H4 (cell line): ENCODE measurements around a stretch of chr5.

DNA sequence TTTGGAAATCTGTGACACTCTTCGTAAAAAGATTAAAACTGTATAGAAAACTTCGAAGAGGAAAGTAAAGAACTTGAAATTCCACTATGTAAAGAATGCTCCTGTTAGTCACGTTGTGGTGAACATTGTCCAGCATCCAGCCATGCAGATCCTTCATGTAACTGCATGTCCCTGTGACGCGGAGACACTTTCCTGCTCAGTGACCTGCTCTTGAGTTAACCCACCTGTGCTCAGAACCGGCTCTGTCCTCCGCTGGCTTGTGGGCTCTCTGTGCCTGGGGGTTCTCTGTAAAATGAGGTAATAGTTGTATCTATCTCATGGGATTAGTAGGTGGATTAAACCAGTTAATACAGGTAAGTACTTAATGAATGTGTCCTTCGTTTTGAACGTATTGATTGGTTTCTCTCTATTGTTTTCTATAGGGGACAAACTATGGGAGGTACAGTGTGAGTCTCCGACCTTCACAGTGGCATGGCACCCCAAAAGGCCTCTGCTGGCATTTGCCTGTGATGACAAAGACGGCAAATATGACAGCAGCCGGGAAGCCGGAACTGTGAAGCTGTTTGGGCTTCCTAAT, 112.7 kb downstream of the PROP1 start:
- RAMPAGE, long total RNA: no peak

- RAMPAGE, long total RNA: no peak
These were observed 5.6 kb downstream of the RMND5B start for GRCh38 chr5:178136438-178136878.

DNA sequence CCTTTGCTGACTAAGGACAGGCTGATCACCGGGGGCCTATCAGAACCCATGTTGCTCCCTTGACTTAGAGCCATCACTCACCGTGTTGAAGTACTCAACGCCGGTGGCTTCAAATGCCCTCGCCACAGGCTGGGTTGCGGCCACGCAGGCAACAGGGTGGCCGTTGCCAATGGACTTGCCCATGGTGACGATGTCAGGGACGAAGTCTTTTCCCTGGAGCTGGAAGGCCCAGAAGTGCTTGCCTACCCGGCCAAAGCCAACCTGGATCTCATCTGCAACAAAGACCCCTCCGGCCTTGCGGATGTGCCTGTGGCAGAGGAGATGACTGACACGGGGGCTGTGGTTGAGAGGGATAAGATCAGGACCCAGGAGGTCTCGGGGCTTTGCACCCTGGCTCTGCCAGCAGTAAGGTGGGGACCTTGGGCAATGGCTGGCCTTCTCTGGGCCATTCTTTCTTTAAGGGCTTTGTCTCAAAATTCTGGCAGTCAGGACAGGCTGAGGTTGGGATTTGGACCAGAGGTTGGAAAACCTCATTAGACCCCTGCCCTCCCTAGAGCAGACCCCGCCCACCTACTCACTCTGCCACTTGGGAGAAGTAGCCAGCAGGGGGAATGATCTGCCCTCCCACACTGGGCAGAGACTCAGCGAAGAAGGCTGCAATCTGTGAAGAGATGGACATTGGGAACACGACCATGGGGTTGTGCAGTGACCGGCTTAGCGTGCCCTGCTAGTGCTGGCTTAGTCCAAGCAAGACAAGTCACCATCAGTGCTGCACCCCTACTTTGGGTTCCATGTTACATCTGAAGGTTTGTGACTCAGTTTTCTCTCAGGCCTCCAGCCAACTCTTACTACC, 10.1 kb downstream of the PHYKPL start:
- RAMPAGE, long total RNA: no peak

DNA sequence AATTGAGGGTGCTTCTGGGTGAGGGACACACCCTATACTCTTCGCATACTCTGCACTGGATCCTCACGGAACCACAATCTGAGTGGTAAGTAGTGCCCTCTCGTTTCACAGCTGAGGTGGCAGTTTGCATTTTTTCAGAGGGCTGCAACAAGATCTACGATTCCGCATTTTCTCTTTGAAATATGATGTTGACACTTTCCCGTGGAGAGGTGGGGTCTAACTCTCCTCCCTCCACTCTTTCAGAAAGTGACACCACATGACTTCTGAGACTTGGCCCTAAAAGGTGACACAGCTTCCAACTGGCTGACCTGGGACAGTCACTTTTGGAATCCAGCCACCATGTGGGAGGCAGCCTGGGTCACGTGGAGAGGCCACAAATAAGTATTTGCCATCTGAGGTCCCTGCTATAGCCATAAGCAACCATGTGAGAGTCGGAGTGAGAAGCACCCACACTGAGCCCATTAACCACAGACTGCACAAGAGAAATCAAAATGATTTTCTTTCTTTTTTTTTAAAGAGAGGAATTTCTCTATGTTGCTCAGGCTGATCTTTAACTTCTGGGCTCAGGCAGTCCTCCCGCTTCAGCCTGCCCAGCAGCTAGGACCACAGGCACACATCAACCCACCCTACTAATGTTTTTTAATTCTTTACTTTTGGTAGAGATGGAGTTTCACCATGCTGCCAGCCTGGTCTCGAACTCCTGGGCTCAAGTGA, 4.1 kb upstream of the PHYKPL start:
- RAMPAGE, long total RNA: no peak

- RAMPAGE, long total RNA: no peak
These were observed 47.7 kb downstream of the COL23A1 start for GRCh38 chr5:178542396-178542973.

DNA sequence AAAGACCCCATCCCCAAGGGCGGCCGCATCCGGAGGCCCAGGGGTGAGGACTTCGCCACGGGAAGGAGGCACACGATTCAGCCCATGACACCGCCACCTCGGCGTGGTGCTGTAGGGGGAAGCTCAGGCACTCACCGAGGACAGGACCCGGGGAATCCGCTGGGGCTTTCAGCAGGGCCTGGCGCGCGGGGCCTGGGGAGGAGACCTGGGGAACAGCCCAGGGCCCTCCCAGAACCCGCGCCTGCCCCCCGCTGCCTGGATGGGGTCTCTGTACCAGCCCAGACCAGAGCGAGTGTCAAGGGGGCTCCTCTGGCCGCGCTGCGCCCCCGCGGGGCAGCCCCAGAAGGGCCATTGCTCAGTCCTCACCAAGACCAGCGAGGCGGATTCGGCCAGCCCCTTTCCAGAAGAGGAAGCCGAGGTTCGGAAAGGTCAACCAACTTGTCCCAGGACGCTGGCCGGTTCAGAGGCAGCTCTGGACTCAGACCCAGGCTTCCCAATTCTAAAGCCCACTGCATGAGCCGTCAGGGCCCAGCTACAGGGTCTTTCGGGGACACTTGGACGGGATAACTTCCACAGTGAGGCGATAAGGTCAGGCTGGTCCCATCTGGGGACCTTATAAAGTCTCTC, 12.7 kb downstream of the COL23A1 start:
- RAMPAGE, long total RNA: no peak

GRCh38 chr5:178642339-178642610, 15.4 kb upstream of the CLK4 start:
- RAMPAGE, long total RNA: no peak

DNA sequence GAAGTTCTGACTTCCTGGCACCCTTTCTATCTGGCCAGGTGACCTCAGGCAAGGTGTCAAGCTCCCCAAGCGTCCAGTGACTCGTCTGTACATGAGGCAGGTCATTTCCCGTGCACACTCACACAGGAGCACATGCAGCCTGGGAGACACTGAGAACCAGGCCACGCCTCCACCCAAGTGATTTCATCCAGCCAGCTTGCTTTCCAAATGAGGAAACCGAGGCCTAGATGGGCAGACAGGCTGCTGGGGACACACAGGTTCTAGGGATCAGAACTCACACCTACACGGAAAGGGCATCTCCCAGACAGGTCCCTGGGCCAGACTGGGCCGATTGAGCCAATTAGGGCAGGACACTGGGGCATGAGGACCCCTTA, 68.9 kb downstream of the ADAMTS2 start:
- RAMPAGE, long total RNA: no peak

DNA sequence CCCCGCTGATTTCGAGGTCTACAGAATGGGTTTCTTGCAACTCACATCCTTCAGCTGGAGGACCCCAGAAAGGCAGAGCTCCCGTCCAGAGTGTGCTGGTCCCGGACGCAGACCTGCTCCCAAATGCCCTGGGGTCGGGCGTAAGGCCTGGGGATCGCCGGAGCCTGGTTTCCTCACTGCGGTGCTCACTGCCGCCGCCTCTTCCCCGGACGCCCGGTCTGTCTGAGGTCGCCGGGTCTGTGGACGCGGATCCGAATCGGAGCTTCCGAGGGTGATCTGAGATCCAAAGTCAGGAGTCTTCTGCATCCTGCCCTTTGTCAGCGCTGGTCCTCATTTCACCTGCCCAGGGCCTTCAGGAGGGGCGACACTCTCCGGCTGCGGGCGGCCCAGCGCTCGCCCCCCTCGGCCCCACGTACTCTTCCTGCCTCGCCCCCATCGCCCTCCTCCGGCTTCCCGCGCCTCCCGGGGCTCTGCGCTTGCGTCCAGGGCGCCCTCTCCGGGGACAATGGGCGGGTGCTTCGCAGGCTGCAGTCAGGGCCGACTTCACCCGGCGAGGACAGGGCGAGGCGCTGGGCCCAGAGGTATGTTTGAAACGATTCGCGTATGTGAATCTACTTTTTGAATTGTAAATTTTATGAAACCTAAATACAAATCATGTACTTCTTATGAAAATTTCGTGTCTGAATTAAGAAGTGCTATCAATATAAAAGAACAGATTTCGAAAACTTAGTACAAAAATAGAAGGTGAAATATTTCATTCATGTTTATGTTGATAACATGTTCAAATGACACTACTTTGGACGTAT, 19.8 kb upstream of the RUFY1 start:
- RAMPAGE, long total RNA: no peak

DNA sequence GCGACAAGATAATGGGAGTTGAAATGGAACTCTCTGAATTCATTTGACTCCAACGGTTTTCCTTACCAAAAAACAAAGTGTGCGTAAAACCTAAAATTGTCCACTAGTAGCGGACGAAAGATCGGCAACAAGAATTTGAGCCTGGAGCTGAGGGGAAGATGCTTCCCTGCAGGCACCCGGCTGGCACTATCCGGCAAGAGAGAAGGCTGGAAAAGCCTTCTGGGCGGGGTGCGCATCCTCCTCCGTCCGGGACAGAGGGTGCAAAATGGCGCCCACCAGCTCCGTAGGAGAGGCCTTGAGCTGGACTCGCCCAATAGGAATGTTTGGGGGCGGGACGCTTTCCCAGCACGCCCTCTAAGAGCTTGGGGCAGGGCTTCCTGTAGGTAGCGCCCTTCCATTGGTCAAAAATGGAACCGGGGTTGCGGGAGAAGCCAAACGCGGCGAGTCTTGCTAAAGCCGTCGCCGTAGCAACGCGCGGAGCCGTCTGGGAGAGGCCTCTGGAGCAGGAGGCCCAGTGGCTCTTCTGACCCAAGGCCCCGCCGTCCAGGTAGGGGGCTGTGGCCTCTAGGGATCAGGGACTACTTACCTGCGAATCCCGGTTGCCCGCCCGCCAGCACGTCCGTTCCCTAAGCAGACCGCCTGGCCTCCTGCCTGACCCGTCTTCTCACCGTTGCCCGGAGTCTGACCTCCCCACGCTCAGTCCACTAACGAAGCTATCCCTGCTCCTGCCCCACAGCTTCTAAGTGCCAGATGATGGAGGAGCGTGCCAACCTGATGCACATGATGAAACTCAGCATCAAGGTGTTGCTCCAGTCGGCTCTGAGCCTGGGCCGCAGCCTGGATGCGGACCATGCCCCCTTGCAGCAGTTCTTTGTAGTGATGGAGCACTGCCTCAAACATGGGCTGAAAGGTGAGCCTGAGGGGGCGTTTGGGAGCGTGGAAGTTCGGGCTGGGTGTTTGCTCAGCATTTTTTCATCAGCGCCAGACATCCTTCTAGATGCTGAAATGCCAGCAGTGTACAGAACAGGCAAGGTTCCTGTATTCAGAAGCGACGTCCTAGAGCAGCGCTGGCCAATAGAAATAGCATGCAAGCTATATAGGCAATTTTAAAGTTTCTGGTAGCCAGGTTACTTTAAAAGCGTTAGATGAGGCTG, 9.3 kb downstream of the RUFY1 start:
- RAMPAGE, long total RNA: start-site peak on the plus strand centred at position 473 of the sequence, 67 bp wide, 25 reads

DNA sequence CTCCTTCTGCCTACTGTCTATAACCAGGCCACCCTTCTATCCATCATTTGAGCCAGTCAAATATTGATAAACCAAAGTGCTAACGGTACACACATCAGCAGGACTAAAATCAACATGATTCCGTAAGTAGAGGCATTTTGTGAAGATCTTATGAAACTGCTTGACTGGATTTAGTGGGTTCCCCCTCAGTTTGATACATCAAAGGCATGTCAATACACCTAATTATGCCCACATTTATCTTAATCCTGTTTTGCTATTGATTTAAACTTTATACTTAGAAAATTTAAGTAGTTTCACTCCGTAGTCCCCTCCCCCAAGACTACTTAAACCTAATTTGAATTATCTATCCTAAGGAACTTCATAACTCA, 7.1 kb downstream of the HNRNPH1 start:
- RAMPAGE, long total RNA: no peak

- RAMPAGE, long total RNA: no peak
These were observed 5.8 kb downstream of the HNRNPH1 start for GRCh38 chr5:179617299-179618512.

- RAMPAGE, long total RNA: no peak
These were observed 2.6 kb upstream of the MAML1 start for GRCh38 chr5:179729761-179730718.

DNA sequence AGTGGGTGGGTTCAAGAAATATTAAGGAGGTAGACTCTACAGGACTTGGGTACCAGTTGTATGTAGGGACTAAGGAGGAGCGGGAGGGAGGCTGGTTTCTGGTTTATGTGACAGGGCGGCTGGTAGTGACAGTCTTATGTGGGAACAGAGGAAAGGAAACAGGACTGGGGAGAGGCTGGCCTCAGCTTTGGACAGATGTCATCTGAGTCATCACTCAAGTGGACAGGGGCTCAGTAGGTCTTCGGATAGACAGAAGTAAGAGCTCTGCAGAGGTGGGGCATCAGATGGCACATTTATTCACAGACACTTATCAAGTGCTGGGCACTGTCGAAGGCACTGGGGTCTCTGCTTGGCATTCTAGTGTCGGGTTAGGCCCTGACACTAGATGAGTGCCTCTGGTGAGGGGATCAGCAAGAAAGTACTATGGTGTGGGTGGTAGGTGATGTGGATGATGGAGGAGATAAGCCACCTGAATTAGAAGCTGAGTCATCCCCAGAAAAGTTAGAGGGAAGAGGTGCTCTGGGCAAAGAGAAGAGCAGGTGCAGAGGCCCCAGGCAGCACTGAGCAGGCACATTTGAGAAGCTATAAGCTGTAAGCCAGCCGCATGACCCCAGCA, 27.4 kb downstream of the MAML1 start:
- RAMPAGE, long total RNA: no peak

- RAMPAGE, long total RNA: no peak
These were observed 6.5 kb upstream of the MGAT4B start for GRCh38 chr5:179813043-179813629.

GRCh38 chr5:179835866-179836491, 15.3 kb downstream of the SQSTM1 start:
- RAMPAGE, long total RNA: no peak

DNA sequence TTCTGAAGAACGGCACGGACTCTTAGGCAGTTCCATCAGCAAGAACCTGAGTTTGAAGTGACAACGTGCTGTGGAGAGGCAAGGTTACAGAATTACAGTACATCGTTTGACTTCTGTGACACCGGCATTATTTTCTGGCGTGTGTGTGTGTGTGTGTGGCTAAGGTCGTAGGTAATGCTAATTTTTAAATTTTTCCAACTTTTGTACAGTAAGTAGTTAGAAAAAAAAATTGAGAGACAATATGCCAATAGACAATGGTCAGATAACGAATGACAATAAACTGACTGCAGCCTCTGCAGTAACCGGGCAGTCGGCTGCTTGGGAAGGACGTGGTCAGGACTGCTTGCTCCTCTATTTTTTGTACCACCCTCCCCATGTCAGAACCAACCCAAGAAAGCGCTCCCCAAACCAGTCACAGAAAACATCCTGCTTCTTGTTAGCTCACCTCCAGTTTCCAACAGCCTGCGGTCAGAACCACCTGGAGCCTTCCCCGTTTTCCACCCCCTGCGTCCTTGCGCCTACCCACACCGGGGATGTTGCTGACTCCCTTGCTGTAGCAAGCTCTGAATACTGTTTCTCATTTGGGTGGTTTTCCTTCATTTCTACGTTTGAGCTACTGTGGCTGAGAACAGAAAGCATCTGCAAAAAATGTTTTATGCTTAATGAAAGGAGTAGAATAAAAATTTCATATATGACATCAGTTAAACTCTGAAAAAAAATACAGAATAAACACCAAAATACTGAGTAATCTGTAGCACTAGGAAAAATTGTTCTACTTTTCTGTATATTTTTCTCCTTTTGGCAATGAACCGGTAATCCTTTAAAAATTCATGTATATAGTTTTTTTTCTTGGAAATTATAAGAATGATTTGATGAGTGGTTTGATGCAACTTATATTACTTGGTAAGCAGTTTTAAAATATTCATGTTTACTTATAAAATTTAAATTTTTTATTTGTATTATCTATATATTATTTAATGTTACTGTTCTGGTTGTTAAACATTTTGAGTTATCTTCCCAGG, 1.8 kb upstream of the MRNIP start:
- RAMPAGE, long total RNA: no peak

DNA sequence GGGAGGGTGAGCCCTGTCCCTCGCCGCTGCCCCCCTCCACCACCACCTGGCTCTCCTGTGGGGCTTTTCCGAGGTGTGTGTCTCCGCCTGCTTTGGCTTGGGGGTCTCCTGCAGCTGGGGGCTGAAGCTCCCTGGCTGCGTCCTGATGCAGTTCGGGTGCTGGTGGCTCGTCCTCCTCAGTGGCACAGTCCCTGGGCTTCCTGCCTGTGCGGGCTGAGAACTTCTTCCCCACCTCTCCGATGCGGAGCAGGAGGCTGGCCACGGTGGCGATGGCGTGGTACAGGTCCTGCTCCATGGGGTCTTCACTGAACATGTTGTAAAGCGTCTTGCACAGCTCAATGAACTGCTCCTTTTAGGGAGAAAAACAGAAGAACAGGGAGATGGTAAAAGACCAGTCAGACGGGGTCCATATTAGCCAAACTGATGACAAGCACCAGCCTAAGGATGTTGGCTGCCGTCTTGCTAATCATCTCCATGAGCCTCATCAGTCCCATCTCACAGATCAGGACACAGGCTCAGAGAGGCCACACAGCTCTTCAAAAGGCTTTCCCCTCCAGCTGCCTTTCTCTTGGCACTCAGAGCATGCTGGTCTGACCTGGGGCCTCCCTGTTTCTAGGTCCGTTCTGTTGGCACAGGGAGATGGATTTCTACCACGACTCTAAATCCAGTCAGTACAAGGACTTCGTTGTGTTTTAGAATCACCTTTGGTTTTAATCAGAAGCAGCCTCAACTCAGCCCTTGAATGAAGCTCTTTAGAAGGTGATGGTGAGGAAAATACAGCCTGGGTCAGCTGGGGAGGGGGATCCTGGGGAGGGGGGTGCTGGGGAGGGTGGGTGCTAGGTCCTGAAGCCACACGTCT, 5.4 kb upstream of the MRNIP start:
- RAMPAGE, long total RNA: no peak

- RAMPAGE, long total RNA: no peak
These were observed 59.1 kb upstream of the TBC1D9B start for GRCh38 chr5:179966784-179967169.

- RAMPAGE, long total RNA: no peak
These were observed 51.4 kb downstream of the RNF130 start for GRCh38 chr5:180020119-180020577.